Ileum (tissue), 1 donor: ENCODE measurements around the gene TAC3.

DNA sequence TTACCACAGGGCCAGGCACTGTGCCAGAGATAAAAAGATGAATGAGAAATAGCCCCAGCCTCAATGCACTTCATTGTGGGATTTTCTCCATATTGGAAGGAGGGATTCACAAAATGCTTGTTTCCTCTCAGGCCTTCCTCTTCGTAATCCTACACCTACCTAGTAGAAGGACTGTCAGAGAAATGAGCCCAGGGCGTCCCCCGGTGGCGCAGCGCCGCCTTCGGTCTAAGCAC lies 336 bp upstream of the RPS26 start:
- PRO-cap = no peak

GRCh38 chr12:56080690-56081145 lies 753 bp downstream of the ERBB3 start:
- PRO-cap = bidirectional peak, plus-strand start at chr12:56080952, minus-strand start at chr12:56080906

DNA sequence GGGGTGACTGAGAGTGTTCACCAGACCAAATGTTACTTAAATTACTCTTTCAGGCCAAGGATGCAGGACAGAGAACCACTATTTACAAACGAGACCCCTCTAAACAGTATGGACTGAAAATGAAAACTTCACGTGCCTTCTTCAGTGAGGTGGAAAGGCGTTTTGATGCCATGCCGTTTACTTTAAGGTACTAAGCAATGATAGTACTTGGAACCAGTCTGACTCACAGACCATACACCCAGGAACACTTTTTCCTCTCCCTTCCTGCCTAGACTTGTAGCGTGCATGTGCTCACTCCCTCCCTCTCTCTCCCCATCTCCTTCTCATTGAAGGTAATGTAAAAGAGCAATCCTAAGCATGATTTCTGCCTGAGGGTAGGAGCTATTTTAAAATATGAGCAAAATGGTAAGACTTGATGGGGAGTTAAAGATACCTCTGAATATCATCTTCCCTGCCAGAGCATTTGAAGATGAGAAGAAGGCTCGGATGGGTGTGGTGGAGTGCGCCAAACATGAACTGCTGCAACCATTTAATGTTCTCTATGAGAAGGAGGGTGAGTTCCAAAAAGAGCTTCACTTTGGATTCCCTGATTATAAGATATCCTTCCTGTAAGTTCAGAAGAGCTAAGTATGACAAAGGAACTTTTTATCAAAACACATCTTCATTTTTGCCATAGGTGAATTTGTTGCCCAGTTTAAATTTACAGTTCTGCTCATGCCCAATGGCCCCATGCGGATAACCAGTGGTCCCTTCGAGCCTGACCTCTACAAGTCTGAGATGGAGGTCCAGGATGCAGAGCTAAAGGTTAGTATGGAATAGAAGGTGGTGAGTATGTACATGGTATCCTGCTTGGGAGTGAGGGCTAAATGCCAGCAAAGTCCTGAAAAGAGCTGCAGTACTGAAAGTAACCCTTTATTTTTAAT lies 5.7 kb upstream of the RPL41 start:
- PRO-cap = no peak

- PRO-cap = no peak
Measured at GRCh38 chr12:56154153-56154935, 2.0 kb downstream of the MYL6B start.

DNA sequence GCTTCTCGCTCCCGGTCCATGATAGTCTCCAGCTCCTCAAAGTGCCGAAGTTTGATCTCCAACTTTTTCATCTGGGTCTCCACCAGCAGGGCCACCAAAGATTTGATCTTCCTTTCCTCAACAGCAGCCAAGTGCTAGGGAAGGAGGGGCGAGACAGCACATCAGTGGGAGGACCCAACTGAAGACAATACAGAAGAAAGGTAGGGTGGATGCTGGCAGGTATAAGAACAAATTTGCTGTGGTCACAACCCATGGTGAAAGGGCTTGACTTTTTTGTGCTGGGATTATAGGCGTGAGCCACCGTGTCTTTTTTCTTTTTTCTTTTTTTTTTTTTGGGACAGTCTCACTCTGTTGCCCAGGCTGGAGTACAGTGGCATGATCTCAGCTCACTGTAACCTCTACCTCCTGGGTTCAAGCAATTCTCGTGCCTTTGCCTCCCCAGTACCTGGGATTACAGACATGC lies 9.9 kb downstream of the MYL6 start:
- PRO-cap = no peak

GRCh38 chr12:56189034-56189165 lies 383 bp downstream of the SMARCC2 start:
- PRO-cap = no peak

DNA sequence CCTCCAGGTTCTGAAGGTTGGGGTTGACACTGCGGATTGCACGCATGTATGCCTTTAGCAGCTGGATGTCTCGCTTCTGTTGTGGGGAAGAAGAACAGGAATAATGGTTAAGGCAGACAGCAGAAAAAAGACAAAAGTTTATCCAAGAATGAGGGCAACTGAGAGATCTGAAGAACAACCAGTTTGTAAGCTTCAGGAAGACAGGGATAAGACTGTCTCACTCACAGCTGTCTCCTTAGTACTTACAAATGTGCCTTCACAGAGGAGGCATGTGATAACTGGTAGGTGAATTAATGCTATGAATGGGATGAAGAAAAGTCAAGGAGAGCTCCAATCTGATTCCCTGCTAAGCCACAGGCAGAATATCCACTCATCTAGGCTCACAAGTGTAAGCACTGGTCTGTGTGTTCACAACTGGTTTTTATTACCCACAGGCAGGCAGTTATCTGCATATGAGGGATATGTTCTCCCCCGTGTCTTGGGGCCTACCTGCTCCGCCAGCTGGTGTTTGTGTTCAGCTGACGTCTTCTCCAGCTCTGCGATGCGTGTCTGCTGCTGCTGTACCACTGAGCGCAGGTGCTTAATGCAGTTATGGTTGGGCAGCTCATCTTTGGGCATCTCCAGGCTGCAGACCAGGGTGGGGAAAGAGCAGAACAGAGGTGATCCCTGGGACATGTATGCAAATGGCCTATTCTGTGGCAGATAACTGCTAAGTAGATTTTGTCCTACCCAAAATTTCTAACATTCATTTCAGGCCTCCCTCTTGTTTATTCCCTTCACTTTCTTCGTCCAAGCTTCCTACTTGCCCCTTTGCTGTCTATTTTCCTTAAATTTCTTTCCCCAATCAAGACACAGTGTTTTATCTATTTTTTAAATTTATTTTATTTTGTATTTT lies 13.8 kb downstream of the RNF41 start:
- PRO-cap = no peak

DNA sequence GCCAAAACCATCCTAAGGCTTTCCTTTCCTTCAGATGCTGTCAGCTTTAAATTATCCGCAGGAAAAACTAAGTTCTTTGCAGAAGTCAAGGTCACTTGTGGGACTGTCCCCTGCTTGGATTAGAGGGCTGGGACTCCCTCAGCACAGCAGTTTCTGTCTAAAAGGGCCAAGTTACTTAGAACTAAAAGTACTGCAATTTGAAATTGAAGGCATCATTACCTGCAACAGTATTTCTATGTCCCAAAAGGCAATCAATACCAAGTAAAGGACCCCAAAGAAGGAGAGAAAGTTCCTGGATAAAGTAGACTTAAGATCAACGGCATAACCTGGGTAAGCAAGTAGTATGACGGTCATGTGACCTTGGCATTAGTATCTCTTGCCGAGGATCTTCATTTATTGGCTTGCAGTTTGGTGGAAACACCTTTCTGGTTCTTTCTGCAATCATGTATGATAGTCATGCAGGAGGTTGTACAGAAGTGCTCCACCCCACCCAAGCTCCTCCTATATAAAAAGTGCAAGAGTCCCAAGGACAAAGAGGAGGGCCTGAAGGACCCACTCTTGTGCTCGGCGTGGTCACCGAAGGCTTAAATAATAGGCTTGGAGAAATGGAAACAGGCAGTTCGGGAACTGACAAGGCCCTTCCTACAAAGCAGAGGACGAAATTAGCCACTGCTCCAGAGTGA lies 919 bp downstream of the CS start:
- PRO-cap = unidirectional peak, plus-strand start at position 532 of the sequence

GRCh38 chr12:56348385-56348712 lies 9.7 kb downstream of the IL23A start:
- PRO-cap = unidirectional peak, minus-strand start at chr12:56348446

GRCh38 chr12:56449710-56450237 lies 548 bp upstream of the TIMELESS start:
- PRO-cap = no peak

DNA sequence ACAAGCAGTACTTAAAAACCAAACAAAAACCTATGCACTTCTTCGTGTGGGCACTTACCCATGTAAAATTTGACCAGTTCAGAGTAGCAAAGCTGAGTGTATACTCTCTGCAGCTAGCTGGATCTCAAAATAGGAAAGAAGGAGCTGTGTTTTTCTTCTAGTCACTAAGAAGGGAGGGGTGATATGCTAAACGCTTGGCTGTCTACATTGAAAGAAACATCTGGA lies 20.0 kb downstream of the RBMS2 start:
- PRO-cap = no peak

DNA sequence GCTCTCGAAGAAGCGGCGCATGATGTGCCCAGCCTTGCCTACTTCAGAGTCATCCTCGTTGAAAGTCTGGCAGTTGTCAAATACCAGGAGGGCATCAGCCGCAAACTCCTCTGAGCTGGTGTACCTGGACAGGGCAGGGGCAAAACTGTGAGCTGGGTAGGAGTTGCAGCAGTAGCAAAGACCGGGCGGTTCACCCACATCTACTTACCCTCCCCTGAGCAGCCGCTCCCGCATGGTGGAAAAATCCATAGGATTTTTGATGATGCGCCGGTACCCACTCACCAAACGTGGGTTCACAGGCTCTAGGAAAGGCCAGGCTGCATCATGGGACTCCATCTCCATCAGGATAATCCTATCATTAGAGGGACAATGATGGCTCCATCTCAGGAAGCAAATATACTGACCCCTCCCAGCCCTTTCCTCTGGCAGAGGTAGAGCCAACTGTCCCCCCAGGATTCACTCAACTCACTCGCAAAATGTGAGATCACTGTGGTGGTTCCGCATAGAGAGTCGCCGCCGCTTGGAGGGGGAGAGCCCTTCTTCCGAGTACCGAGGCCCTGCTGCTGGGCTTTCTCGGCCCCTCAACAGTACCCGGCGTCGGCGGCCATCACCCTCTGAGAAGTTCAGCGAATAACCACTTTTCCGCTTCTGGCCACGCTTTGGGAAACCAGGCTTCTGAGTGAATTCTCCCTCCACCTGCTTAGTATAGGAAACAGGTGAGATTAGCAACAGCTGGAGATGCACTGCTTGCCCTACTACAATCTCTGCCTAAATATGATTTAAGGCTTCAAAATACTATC lies 31.3 kb downstream of the BAZ2A start:
- PRO-cap = no peak

GRCh38 chr12:56660965-56661279 lies 15.1 kb upstream of the ATP5F1B start:
- PRO-cap = no peak

DNA sequence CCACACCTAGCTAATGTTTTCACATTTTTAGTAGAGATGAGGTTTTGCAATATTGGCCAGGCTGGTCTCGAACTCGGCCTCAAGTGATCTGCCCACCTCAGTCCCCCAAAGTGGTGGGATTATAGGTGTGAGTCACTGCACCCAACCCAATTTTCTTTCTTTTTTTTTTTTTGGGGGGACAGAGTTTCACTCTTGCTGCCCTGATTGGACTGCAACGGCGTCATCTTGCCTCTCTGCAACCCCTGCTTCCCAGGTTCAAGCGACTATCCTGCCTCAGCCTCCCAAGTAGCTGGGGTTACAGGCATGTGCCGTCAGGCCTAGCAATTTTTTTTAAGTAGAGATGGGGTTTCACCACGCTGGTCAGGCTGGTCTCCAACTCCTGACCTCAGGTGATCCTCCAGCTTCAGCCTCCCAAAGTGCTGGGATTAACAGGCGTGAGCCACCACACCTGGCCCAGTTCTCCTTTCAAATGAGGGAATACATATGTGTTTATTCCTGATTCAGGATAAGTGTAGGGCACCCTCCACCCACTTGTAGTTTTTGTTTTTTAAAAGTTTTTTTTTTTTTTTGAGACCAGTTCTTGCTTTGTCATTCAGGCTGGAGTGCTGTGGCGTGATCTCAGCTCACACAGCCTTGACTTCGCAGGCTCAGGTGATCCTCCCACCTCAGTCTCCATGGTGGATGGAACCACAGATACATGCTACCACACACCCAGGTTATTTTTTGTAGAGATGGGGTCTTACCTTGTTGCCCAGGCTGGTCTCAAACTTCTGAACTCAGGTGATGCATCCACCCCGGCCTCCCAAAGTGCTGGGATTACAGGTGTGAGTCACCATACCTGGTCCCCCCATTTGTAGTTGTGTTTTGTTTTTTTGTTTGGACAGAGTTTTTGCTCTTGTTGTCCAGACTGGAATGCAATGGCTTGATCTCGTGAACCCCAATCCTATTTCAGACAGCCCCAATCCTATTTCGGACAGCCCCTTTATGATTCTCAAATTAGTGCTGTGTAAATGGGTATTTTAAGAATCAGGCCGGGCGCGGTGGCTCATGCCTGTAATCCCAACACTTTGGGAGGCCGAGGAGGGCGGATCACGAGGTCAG lies 7.5 kb downstream of the PTGES3 start:
- PRO-cap = no peak

DNA sequence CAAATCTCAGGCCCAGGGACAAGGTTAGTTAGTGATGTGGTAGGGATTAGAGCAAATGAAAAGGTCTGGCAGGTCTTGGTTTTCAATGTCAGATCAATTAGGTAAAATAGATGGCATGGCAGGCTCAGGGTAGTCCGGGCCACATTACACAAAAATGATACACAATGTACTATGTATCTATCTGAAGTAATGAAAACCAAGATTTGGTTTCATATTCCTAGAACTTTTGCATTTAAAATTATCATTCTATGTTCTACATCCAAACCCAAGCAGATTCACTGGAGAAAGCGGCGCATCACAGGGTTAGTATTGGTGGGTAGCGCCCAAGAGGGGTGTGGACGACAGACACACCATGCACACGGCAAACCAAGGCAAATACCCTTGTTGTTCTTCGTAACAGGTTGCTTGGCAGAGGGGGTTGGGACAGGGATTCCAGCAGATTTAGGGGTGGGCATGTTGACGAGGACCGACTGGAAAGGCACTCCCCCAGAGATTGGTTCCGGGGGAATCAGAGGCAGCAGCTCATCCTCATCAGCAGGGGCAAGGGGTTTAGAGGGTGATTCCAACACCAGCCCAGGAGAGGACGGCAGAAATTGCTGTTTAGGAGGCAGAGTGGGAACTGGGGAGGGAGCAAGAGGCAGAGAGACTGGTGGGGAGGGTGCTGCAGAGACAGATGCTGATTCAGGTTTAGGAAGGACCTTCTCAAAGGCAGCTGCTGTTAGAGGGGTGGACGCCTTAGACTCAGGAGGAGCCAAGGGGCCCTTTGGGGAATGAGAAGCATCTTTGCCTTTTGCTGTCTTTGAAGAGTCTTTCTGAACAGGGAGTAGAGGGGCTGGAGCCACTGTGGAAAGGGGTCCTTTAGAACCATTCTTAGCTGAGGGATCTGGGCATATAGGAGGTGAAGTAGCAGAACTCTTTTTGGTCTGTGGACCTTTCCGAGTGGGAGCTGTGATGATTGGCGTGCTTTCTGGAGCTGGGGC lies 9.3 kb downstream of the NACA start:
- PRO-cap = no peak

- PRO-cap = no peak
Measured at GRCh38 chr12:56877032-56877531, 57.1 kb downstream of the SDR9C7 start.

DNA sequence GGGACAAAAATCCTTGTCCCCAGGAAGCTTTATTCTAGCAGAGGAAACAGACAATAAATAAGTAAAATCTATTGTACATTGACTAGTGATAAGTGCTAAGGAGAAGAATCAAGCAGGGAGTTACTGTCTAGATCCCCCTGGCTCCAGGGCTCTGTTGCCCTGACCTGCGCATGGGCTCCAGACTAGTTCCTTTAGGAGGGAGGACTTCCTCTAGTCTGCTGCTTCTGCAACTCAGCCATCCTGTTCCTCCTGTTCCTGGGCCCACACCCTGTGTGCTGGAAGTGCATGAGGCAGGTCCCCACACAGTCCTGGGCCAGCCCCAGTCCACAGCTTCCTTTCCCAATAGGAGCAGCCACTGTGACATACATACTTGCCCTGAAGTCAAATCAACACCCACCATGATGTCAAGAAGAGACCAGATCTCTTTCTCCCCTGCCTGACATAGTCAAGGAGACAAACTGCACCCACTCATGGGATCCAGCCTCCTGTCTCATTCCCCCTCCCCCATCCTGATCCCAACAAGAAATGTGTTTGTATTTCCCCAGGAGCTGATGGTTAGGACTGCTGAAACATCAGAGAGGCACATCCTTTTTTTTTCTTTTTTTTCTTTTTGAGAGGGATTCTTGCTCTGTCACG lies 1.3 kb downstream of the SDR9C7 start:
- PRO-cap = no peak

DNA sequence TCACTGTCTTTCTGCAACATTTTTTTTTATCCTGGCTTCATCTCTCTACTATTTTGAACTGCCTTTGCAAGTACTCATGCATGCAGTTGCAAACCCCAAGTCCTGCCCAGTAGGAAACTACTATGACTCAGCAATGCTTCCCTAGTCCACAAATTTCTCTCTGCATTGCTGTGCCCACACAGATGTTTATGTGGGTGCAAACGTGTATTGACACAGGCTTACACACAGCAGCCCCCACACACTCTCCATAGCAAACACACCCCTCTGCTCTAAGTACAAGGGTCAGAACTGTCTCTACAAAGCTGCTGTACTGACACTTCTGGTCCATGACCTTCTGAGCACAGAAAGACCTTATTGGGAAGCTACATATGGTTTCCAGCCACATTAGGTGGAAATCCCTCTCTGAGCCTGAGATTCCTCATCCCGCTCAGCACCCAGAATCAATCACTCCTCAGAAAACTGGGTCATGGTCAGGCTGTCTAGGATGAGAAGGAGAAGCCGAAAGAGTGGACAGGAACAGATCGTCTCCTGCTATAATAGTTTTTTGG lies 7.5 kb upstream of the SDR9C7 start:
- PRO-cap = no peak

DNA sequence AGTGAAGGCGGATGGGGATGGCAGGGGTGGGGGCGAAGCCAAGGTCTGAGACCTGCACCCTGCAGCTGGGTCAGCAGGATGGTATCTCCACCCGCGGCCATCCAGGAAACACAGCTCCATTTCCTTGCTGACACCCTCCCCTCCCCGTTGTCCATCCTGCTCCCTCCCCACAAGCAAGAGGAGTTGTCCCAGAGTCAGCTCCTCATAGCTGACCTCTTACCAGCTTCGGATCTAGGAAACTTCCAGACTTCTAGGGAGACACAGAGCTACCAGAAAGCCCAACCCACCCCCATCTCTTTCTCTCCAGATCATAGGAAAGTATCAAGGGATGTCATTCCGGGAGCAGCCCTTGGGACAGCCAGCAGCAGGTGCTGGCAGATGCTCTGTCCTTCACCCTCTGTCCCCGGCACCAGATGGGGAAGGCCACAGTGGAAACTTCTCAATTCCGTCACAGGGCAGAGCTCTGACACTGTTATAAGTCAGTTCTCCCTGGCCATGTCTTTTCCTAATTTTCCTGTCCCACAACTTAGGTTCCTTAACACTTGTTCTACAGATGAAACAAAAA lies 2.8 kb downstream of the GPR182 start:
- PRO-cap = no peak

GRCh38 chr12:57016235-57016793 lies at the start of gene TAC3:
TSS of gene TAC3 (minus strand) at chr12:57016529.
- PRO-cap = no peak